Transverse colon (tissue), 4 donors: ENCODE measurements around a stretch of chr21.

DNA sequence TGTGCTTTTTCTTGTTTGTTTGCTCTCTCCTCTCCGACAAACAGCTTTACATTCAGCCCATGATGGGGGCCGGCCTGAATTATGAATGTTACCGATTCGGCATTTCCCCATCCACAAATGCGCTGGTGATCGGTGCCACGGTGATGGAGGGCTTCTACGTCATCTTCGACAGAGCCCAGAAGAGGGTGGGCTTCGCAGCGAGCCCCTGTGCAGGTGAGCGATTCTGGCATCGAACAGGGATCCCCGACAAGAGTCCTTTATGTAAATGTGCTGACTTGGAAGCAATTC is 59.5 kb upstream of the FAM3B start:
- PRO-cap, result no peak
- RAMPAGE, long total RNA, 4 experiments, result no peak in any of the 4 experiments

- PRO-cap, result no peak
- RAMPAGE, long total RNA, 4 experiments, result no peak in any of the 4 experiments
Measured at GRCh38 chr21:41275105-41275843, 41.3 kb upstream of the FAM3B start.

GRCh38 chr21:41368845-41369950 is 7.4 kb downstream of the MX2 start:
- PRO-cap, result unidirectional peak, minus-strand start at chr21:41369798
- RAMPAGE, long total RNA, 4 experiments, result no peak in any of the 4 experiments

DNA sequence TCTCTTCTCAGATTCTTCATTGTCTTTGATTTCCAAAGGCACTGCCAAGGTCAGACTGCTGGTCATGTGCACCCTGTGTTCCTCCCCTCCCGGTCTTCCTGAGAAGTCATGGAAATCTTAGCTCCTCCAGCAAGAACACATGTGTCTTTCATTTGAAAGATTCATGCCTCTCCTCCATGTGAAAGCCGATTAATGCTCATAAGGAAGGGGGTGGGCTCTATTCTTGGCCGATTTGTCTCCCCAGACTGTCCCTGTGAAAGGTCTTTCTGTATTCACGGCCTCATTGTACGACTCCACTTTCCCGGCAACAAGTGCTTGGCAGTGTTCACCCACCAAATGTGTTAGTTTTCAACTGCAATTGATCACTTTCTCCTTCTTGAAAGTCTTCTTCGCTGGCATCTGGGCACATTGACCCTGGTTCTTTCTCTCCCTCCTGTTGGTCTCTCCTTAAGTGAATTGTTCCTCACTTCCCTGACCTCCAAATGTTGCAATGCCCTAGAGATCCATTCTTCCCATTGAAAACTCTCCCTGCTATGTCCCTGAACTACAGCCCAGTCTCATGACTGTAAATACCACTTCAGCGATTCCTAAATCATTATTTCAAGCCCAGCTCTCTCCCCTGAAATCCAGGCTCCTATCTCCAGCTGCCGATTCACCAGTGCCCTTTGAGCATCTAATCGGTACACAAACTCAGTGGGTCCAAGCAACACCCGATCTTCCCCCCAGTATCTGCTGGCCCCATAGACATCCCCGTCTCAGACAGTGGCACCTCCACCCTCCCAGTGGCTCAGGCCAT is 25.5 kb downstream of the MX2 start:
- PRO-cap, result no peak
- RAMPAGE, long total RNA, 4 experiments, result no peak in any of the 4 experiments

DNA sequence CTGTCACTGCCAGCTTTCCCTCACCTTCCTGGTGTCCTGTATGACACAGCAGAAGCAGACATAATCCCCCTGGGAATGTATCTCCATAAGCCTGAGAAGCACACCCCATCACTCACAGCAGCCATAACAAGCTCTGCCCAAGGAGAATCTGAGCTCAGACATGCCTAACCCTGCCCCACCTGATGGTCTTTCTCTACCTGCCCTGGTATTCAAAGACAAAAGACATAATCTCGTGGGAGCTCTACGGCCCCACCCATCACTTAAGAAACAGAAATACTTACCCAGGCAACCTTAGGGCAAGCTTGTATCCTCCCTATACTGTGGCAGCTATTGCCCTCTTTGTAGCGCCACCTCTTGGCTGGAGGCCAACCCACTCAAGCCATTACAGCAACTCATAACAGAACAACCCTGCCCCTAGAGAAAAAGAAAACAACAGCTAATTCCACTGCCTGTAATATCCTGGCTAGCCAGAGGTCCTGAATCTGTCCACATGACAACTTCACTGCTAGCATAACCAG is 14.8 kb upstream of the MX1 start:
- PRO-cap, result no peak
- RAMPAGE, long total RNA, 4 experiments, result no peak in any of the 4 experiments

DNA sequence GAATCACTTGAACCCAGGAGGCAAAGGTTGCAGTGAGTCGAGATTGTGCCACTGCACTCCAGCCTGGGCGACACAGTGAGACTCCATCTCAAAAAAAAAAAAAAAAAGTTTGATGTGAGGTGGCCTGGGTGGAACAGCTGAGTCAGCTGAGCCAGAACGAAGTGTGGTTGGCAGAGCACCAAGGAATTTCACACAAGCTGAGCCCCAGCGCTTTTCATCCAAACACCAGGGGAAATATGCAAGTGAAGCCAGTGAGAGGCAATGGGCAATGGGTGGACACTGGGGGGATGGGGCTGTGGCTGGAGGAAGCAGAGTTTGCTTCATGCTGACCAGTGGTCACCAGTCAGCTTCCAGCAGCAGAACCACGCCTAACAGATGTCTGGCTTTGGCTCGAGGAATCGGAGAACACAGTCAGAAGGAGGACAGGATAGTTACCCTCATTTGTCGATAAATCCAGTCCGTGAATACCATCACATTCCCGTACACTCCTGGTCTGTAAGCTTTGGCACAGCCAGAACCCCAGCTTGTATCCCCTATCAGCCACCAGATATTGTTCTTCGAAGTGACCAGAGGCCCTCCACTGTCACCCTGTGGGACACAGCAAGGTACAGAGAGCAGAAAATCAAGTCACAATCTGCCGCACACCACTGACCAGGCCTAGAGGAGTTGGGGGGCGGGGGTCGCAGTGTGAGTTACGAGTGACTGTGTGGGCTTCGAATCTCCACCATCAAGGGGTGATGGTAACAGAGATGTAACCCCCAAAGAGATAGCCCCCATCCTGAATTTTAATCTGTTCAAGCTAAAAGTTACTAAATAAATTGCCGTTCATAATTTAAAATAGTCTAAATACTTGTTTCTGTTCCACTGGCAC is 40.4 kb downstream of the TMPRSS2 start:
- PRO-cap, result no peak
- RAMPAGE, long total RNA, 4 experiments, result start-site peak on the minus strand in 1 of 4 experiments, centred at position 480 of the sequence, 105 reads per replicate

- PRO-cap, result no peak
- RAMPAGE, long total RNA, 4 experiments, result no peak in any of the 4 experiments
Measured at GRCh38 chr21:41485679-41486360, 22.1 kb downstream of the TMPRSS2 start.

DNA sequence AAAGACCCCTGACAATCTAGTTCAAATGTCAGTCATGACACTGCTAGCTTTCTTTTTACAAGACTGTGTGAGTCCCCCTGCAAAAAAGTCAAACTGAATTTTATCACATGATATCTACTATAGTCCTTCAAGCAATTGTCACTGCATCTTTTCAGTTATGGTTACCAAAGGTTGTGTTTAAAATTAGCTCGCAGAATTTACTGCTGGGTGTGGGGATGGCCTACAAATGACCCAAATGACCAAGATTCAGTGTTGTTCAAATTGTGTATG is 57.3 kb upstream of the TMPRSS2 start:
- PRO-cap, result bidirectional peak, plus-strand start outside the sequence, minus-strand start at position 95 of the sequence
- RAMPAGE, long total RNA, 4 experiments, result no peak in any of the 4 experiments

GRCh38 chr21:41565640-41566138 is 57.7 kb upstream of the TMPRSS2 start:
- PRO-cap, result bidirectional peak, plus-strand start at chr21:41565758, minus-strand start at chr21:41565464; unidirectional peak, plus-strand start at chr21:41565931
- RAMPAGE, long total RNA, 4 experiments, result no peak in any of the 4 experiments

DNA sequence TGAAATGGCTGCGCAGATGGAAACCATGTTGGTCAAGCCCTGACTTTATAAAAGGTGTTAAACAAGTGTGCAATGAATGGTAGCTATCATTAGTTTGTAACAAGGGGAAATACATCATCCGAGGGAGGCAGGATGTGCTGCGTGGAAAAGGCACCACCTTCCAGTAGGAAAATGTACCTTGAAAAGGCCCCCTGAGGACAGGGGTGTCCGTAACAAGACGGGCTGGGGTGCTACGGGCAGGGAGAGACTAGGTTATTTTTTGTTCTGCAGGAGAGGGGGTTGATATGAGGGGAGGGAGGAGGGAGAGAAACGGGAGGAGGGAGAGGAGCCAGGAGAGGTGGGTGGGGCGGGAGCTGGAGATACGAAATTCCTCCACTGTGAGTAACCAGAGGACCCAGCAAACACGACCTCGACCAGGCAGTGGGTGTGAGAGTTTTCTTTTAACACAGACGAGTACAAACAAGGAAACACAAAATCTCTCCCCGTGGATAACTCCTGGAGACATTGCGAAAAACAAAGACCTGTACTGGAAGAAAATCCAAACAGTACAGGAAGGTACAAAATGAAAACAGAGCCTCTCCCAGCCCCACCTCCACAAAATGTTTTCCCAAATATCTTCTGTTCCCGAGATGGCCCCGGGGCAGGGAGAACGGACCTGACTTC is 82.6 kb downstream of the RIPK4 start:
- PRO-cap, result unidirectional peak, plus-strand start at position 380 of the sequence
- RAMPAGE, long total RNA, 4 experiments, result no peak in any of the 4 experiments

- PRO-cap, result bidirectional peak, plus-strand start at chr21:41715940, minus-strand start at chr21:41715656
- RAMPAGE, long total RNA, 4 experiments, result no peak in any of the 4 experiments
Measured at GRCh38 chr21:41715515-41716190, 51.2 kb downstream of the RIPK4 start.

DNA sequence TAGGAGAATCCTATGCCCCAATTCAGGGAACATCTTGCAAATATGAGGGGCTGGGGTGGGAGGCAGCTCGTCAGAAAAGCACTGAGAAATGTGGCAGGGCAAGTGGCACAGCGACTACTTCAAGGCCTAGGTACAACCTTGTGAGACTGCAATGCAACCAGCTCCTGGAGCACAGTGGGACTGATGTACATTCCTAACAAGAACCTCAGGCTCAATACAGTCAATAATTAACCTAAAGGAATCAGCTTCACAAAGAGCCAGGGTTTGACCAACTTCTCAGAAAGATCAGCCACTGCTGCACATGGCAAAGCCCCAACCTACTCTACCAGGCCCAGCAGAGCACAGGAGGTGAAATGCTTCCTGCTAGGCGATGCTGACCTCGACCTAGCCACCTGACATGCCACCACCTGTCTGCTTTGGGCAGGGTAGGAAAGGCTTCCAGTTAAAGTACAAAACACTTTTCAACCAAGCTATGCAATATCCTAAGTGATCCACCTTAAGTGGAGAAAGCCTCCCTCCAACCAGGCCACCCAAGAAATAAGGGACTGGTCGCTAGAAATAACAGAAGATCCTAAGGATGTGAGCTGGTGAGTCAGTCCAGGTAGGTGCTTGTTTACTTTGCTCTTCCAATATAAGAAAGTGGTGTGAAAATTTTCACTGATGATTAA is 2.2 kb downstream of the RIPK4 start:
- PRO-cap, result no peak
- RAMPAGE, long total RNA, 4 experiments, result no peak in any of the 4 experiments

DNA sequence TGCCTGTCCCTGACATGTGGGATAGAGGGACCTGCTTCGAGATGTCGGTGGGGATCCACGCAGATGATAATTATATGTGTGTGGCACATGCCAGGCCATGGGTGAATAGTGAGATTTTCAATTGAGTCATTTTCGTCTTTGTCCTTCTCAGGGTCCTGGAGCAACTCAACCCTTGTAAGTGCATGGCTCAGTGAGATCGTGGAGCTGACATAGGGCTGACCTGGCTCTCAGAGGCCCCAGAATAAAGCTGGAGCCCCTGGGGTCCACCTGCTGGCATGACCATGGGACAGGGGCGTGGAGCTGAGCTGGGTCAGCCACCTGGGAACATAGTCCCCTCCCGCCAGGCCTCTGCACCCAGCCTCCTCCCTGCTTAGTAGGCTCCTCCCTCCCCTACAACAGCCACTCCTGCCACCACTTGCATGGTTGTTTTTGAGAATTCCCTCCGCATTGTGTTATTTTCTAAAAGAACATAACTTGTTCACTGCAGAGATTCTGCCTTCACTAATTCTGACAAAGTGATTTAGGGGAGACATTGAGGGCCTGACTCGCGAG is 3.0 kb upstream of the RIPK4 start:
- PRO-cap, result unidirectional peak, minus-strand start at position 328 of the sequence
- RAMPAGE, long total RNA, 4 experiments, result no peak in any of the 4 experiments

DNA sequence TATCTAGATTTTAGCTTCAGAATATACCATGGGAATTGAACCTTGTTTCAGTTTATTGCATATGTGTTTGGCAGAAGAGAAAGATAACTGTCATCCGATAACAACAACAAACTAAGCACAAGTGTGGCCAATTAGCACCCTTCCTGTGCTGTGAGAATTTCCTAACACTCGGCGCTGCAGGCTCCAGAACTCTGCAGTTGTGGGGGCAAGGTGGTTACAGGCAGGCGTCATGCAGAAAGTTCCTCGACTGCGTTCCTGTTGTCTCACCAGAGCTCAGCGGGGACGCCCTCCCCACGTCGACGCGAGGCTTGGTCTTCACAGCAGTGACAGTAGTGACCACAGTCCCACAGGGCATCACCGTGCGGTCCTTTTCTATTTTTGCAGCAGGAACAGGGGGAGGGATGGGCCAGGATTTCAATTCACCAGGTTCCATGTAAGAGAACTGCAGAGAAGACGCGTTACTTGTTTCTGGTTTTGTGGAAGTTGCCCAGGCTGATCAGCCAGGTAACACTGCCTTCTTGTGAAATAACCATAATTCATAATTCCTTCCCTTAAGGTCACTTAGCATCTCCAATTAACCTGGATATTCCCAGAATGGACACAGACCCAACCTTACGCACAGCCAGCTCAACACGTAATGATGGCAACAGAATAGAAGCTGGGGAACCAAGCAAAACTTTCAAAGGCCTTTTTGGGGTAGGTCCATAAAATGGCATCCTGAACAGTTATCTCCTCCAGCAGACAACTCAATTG is 27.8 kb upstream of the PRDM15 start:
- PRO-cap, result no peak
- RAMPAGE, long total RNA, 4 experiments, result start-site peak on the minus strand in 2 of 4 experiments, centred at positions 366 to 501 of the sequence, 6 to 10 reads per replicate

DNA sequence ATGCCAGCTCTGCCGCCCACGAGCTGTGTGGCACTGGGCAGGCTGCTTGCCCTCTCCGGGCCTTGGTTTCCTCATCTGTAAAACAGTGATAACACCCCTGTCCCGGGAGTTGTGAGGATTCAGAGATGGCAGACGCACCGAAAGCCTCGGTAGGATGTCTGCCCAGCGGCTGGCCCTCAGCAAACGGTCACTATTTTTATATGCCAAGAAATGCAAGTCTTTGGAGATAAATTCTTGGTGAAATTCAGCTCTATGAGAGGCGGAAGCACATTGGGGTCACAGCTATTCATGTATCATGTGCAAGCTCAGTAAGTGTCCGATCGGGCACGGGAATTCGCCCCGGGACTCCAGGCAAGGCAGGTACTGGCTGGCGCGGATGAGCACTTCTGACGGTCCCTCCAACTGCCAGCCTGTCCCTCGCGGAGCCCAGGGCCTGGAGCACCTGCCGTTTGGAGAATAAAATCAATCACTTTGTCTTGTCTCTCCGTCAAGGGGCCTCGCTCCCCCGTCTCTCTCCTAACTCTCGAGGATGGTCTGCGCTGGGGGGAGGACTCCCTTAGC is 1.0 kb downstream of the C2CD2 start:
- PRO-cap, result no peak
- RAMPAGE, long total RNA, 4 experiments, result no peak in any of the 4 experiments

DNA sequence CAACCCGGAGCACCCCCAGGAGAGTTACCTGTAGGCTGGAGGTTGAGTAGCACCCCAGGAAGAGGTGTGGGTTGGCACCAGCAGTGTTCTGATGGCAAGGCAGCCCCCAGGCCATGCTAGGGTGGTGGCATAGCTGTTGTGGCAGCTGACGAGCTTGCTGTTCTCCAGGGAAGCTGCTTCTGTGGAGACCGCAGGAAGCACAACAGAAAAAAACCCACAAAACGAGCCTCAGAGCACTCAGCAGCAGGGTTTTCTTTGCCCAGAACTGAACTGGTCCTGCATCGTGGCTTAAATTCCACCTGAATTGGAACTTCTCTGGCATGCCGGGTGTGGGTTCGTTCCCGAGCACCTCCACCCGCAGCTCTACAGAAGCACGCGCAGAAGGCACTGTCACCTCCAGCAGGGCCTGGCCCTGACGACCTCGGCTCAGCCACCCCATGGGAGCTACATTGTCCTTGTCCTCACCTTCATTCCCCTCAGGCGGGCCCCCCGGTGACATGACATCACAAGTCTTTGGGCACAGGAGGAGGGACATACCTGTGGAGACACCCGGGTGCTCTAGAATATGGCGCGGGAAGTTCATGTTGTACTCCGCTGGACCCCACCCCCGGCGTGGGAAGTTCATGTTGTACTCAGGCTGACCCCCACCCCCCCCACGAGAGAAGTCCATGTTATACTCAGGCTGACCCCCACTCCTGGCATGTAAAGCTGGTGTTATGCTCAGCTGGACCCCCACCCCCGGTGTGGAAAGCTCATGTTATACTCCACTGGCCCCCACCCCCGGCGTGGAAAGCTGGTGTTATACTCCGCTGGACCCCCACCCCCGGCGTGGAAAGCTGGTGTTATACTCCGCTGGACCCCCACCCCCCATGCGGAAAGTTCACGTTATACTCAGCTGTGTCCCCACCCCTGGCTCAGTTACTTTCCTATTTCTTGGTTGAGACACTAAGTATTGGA is 37.4 kb downstream of the UMODL1 start:
- PRO-cap, result no peak
- RAMPAGE, long total RNA, 4 experiments, result no peak in any of the 4 experiments

DNA sequence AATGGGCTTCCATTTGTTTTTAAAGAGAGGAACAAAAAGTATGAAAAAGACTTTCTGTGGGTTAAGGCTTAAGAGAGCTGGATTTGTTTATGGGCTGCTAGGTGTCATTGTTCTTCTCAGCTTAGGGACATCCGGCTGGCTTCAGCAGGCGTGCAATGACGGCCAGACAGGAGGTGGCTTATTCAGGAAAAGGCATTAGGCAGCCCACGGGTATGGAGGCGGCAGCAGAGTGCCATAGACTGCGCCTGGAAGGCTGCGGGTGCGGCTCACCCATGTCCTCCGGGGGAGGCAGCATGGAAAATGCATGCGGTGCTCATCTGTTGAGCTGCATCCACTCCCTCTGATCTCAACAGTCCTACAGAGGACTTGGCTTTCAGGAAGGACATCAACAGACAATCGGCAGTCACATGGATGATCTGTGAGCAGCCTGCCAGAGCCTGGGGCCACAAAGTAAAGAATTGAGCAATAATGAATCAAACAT is 42.8 kb downstream of the UMODL1 start:
- PRO-cap, result no peak
- RAMPAGE, long total RNA, 4 experiments, result no peak in any of the 4 experiments

GRCh38 chr21:42219624-42220097 is 721 bp downstream of the ABCG1 start:
- PRO-cap, result bidirectional peak, plus-strand start at chr21:42219998, minus-strand start at chr21:42219783
- RAMPAGE, long total RNA, 4 experiments, result no peak in any of the 4 experiments

DNA sequence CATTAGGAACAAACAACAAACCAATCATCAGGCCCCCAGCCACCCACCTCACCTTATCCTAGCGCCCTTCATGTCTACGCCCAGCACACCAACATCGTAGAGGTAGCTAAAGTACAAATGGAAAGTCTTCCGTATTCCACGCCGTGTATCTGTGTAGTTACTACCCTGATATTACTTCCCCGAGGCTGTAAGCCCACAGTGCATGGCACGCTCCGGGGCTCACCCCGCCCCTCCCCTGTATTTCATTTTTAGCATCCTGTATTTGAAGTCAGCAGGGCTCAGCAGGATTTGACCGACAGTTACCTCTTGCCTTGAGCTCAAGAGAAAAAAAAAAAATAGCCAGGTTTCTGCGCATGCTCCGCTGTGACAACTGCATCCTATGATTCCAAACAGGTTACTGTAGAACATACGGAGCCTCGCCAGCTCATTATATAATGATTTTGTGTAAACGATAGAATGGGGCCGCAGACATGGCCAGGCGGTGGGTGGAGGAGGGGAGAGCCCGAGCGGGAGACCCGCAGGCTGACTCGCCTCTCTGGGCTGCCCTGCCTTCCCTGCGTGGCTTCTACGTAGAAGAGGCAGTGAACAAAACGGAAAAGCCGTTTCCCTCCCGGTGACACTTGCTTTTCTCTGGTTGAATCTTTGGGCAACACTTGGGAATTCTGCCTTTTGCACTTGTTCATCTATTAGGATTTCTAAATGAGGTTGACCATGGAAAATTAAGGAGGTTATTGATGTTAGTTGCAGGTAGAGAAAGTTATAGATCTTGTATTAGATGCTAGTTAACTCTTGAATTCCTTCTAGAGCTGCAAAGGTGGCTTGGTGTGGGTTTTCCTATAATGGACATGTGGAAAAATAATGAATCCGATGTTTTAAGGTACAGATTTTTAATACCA is 1.4 kb downstream of the ABCG1 start:
- PRO-cap, result bidirectional peak, plus-strand start at position 364 of the sequence, minus-strand start at position 290 of the sequence
- RAMPAGE, long total RNA, 4 experiments, result no peak in any of the 4 experiments

DNA sequence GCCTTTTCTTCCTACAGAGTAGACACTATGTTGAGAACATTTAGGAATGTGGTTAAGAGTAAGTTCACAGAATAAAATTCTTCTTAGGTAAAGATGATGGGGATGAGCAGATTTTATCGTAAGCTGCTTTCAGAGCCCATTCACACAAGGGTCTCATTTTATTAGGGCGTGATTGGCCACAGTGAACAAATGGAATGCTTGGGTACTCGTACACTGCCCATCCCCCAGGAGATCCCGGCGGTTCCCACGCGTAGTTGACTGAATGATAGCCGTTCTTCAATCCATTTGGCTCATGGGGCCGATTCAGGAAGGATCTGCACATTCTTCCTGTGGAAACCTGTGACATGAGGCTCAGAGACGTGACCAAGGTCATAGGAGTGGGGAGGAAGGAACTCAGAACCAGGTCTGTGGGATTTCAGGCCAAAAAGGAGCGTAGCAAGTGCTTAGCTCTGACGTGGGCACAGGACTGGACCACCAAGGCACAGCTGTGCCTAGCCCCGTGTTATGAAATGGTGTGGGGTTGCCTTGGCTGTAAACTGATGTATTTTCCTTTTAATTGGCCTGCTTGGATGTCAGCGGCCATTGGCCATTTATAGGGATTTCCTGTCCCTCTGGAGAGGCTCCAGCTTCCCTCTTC is 11.7 kb downstream of the ABCG1 start:
- PRO-cap, result no peak
- RAMPAGE, long total RNA, 4 experiments, result no peak in any of the 4 experiments